SJSA1 (cell line): ENCODE data around the genes MSGN1, OSR1 and MATN3.

DNA sequence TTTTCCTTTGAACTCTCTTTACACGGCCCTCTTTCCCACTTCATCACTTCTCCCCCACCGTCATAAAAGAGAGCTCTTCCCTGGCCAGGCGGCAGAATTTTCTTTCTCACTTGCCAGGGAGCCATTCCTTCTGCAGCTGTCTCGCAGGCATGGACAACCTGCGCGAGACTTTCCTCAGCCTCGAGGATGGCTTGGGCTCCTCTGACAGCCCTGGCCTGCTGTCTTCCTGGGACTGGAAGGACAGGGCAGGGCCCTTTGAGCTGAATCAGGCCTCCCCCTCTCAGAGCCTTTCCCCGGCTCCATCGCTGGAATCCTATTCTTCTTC is at the start of gene MSGN1:
TSS of gene MSGN1 (plus strand) at position 91 of the 325 bp plus-strand sequence.
- RAMPAGE, long total RNA, result no peak

DNA sequence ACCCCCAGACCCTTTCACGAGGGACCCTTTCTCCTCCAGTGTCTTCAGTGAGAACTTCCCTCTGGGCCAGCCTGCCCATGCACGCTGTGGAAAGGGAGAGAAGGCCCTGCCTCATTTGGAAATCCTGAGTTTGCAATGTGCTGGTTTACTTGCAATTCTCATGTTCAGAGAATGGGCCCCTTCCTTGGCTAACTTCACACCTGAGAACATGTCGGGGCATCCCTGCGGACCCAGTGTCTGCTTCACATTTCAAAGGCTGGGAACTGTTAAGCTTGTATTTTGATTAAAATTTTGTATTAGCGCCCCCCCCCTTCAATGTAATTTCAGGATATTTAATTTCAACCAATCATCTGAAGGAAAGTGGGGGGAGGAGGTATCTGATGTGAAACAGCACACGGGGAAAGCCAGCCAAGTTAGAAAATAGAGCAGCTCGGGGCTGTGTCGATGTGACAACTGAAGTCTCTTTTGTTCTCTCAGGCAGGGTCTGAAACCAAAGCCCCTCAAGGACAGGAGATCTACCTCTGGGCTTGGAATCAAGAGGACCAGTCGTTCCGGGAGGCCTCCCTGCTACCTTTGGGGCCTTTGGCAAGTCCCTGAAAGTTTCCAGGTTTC is 39.5 kb downstream of the RDH14 start:
- RAMPAGE, long total RNA, result no peak

DNA sequence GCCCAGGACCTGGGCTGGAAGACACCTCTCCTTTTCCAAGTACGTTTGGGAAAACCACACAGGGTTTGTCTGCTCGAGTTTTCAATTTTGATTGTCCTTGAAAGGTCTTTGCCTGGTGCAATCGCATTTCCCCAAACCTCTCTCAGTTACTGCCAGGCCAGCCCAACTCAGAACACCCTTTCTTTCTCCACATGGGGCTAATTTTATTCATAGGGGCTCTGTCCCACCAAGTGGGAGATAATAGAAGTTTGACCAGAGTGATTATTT is 272.1 kb downstream of the OSR1 start:
- RAMPAGE, long total RNA, result no peak

GRCh38 chr2:19231763-19232235 is 126.6 kb downstream of the OSR1 start:
- RAMPAGE, long total RNA, result no peak

- RAMPAGE, long total RNA, result no peak
These were observed 1.9 kb downstream of the OSR1 start for GRCh38 chr2:19356572-19356973.

- RAMPAGE, long total RNA, result no peak
These were observed at the start of gene OSR1 for GRCh38 chr2:19358283-19359252. Gene OSR1, minus strand, starts transcription at chr2:19358623.

- RAMPAGE, long total RNA, result no peak
These were observed 115.4 kb downstream of the TTC32 start for GRCh38 chr2:19786061-19787188.

GRCh38 chr2:20012242-20013163 is at the start of gene MATN3:
Gene MATN3, minus strand, starts transcription at chr2:20012668.
- RAMPAGE, long total RNA, result no peak

- RAMPAGE, long total RNA, result no peak
These were observed 17.9 kb downstream of the LAPTM4A start for GRCh38 chr2:20033490-20033945.

DNA sequence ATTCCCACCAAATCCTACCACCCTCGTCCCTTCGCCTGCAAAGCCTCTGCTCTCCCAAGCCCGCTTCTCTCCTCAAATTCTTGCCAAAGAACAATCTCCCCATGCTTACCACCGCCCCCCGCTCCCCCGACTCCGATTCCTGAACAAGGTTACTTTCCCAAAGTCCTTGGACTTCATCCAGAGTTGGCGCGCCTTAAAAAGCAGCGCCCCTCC is 429 bp downstream of the LAPTM4A start:
- RAMPAGE, long total RNA, result no peak

DNA sequence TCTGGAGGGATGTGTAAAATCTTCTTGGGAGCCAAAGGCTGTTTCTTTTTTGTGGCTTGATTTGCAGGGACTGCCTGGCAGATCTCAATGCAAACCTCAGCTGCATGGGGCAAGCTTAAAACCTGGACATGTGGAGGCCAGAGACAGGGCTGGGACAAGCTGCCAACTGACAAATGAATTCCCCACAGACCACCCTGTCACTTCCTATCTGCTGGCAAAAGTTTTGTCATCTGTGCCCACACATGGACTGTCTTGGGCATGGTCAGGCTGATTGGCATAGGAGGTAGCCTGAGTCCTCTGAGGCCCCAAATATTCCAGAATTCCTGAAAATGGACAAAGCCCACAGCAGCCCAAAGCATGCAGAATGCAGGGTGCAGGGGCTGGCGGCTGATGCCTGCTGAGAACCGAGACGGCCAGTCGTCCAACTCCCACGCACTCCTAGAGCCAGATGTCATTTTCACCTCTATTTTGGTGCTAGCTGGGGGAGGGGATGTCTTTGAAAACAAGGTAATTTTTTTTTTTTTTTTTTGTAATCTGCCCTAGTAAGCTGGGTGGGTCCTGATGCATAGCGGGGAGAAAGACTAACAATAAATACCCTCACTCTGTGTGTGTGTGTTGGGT is 73.8 kb downstream of the SDC1 start:
- RAMPAGE, long total RNA, result no peak

GRCh38 chr2:20192580-20193314 is 32.2 kb downstream of the SDC1 start:
- RAMPAGE, long total RNA, result no peak

- RAMPAGE, long total RNA, result no peak
These were observed 15.7 kb downstream of the SDC1 start for GRCh38 chr2:20209114-20209817.

DNA sequence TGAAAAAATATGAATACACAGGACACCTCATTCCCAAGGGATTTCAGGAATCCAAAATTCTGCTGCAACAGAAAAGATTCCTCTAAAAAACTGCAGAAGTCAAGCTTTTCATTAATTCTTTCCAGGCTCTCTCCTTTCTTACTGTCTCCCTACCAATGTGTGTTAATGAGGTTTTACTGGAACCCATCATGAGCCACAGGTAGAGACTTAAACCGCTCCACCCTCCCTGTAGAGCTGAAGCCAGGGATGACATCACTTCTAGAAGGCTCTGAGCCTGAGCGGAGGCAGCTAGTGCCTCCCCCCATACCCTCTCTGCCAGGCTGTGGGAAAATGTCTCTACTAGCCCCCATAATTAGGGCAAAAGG is 3.3 kb downstream of the SDC1 start:
- RAMPAGE, long total RNA, result no peak

DNA sequence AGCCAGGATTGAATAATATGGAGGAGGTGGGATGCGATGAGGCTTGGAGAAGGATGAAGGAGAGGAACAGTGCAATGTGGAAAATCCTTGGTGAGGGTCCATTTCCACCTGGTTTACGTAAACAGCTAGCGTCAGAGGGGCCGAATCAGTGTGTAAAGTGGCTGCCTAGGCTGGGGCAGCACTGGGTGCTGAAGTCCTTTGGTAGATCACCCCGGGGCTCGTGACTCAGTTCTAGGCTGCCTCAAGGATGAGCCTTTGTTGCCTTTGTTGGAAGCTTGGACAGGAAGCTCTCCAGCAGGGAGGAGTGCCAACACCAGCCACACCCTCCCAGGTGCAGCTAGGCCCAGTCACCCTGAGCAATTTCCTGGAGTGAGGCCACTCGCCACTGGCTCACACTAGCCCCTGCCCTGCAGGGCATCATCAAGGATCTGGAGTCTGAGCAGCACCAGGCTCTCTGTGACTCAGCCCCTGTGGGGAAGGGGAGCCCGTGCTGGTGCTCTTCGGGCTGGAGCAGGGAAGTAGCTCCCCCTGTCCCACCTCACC is 6.6 kb upstream of the SDC1 start:
- RAMPAGE, long total RNA, result no peak

DNA sequence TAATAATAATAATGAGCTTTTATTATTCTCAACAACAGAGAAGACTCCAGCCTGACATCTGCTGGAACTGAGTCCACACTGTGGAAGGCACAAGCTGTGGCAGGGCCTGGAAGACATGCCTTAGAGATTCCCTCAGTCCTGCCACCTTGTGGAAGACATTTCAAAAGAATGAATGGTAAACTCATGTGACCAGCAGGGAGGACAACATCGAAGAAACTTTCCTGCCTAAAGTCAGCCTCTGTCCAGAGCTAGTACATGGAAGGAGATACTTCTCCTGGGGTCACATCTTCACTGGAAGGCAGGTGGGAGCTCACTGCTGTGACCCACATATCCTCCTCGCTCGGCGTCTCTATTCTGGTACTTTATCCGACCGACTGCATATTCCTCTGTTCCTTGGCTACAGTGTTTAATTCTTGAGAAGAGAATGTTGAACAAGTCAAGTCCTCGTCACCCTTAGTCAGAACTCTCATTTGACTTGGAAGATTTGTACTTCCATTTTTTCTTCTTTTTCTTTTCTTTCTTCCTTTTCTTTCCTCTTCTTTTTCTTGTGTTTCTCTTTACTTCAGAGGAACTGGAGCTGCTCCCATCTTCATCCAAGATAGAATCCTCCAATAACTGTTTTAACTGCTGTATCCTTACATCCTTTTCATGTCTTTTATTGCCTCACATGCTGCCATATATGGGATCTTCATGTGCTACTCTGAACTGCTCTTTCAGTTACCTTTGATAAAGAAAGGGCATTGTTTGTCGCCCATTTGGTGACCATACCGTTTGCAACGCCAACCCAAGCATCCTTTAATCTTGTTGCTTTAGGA is 59.4 kb downstream of the PUM2 start:
- RAMPAGE, long total RNA, result no peak

DNA sequence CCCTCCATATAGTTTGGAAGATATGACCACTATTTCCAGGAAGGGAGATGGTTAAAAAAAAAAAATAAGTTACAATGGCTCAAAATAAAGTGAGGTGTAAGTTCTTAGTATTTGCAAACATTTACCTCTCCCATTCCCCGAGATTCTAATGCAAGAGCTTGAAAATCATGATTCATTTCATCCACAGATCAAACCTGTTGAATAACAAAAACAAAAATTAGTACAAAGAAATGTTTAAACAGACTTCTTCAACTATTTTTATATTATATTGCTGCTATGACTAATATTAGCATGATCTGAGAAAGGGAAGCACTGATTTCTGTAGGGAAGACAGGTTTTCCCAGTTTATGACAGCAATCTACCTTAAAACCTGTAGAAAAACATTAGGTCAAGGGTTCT is 23.5 kb downstream of the PUM2 start:
- RAMPAGE, long total RNA, result no peak

- RAMPAGE, long total RNA, result no peak
These were observed 3.5 kb downstream of the PUM2 start for GRCh38 chr2:20346916-20347675.

GRCh38 chr2:20351221-20351924 is 729 bp upstream of the PUM2 start:
- RAMPAGE, long total RNA, result no peak

DNA sequence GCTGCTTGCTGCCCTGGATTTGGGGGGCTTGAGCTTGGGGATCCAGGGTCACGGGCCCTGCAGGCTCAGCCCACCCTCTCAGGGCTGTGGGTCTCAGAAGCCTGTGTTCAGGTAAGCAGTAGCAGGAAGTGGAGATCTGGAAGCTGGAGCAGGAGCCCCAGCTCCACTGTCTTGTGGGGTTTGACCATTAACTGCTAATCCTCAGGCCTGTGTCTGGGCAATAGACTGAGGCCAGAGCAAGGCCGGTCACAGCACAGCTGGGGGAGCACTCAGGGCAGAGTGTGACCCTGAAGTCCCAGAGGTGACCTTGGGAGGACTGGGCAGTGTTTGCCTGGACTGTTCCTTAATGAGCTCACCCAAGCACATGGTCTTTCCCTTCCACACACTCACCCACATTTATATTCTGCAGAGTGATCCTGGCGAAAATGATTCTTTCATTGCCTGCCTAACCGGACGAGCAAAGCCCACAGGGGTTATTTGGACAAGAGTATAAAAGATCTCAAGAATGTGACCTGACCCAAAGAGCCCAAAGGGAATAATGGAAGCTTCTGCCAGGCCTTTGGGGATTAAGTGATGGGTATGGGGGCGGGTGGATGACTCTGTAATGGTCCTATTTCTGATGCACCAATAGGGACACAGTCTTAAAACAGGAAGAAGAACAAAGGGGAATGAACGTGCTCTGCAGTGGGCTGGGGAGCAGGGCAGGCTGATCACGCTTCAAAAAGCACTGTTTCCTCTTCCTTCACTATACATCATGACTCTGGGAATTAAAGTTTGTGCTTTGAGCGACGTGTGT is 27.3 kb downstream of the RHOB start:
- RAMPAGE, long total RNA, result no peak